Pulmonary lymph node (tissue), 1 donor: ENCODE results near the gene CST3.

DNA sequence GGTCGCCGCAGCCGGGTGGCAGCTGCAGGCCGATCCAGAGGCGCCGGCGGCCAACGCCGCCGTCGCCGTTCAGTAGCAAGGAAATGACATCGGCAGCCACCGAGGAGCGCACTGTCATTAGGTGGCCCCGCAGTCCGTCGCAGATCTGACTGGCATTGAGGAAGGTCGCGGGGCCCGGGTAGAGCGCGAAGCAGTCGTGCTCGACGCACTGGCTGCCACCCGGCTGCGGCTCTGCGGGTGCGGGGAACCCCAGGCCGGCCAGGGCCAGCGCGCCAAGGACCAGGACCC is 318 bp downstream of the THBD start:
- PRO-cap, result no peak

- PRO-cap, result no peak
Observed at GRCh38 chr20:23119543-23120168, 33.5 kb upstream of the CD93 start.

DNA sequence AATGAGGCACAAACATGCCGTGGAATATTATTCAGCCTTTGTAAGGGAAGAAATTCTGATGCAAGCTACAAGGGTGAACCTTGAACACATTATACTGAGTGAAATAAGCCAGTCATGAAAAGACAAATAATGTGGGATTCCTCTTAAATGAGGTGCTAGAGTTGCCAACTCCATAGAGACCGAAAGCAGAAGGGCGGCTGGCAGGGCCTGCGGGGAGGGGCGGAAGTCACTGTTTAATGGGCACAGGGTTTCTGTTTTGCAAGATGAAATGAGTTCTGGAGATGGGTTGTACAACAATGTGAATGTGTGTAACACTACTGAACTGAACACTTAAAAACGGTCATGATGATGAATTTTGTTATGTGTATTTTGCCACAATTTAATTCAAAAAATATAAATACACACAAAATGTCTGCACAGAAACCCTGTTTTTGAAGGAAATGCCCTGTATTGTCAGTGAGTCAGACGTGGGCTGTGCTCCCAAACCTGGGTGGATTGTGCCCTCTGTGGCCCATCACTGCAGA is 49.6 kb upstream of the CD93 start:
- PRO-cap, result no peak

GRCh38 chr20:23148729-23149996 is 63.0 kb upstream of the CD93 start:
- PRO-cap, result no peak

- PRO-cap, result no peak
Observed at GRCh38 chr20:23156034-23156482, 69.9 kb upstream of the CD93 start.

- PRO-cap, result no peak
Observed at GRCh38 chr20:23360878-23361378, 1.1 kb upstream of the GZF1 start.

DNA sequence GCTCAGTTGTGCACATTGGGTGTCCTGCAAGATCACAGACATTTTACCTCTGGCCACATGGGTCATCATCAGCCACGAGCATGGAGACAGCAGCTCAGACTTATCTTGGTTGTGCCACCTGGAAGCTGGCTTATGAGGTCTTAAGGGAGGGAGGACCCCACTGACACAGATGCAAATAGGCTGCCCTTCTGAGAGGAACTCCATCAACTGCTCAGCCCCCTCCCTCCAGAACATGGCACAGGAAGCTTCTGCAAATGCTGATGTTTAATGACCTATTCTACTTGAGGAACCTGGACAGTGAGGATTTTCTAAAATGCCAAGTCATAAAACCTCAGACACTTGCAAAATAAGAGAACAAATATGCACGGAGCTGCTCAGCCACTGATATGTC is 3.6 kb downstream of the CST9 start:
- PRO-cap, result no peak

DNA sequence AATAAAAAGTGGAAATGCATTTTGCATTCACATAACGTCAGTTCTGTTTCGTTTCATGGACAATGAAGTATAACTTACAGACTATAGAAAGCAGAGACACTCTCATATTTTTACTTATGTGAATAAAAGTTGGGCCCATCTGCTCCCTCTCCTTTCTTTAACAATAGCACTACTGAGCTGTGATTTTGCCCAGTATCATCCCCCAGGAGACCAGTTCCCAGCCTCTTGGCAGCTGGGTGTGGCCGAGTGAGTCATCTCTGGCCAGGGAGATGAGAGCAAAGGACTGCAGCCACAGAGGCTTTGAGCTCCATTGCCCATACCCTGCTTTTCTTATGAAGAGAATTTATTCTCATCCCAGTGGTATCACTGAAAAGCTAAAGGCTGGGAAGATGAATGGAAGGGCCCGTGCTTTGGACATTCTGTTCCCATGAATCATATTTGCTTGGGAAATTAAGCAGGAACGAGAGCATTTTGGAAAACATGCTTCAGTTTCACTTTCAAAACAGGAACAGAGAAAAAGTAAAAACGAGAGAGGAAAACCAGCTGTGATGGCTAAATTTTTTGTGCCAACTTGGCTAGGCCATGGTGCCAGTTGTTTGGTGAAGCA is 14.9 kb downstream of the CST3 start:
- PRO-cap, result no peak

DNA sequence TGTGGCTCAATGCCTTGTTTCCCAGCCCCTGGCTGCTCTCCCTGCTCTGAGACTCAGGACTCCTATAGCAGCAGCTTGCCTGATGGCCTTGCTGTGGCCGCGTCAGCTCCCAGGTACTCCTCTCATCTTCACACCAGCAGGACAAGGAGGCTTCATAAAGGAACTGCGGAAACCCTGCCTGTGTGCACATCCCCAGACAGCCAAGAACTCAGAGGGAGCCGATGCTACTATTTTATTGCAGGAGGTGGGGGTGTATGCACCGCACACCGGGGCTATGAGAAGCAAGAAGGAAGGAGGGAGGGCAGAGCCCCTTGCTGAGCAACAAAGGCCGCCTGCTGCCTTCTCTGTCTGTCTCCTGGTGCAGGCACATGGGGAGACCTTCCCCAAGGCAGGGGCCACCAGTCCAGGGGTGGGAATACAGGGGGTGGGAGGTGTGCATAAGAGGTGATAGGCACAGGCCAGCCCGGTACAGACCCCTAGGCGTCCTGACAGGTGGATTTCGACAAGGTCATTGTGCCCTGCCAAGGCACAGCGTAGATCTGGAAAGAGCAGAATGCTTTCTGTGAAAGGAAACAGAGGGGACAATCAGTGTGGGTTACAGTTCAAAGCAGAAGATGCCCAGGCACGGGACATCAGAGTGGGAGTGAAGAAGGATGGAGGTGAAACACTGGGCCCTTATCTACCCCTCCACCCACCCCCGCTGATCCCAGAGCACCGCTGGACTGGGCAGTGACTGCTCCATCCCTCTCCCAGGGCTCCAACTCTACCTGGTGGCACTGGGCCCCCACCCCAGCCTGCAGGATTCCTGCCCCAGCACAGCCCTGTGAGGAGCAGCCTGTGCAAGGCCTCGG is 4.1 kb downstream of the CST3 start:
- PRO-cap, result no peak

- PRO-cap, result no peak
Observed at GRCh38 chr20:23636337-23636985, 1.3 kb downstream of the CST3 start.

- PRO-cap, result unidirectional peak, minus-strand start at chr20:23637955
Observed at GRCh38 chr20:23636998-23638444, at the start of gene CST3. Gene CST3 (minus strand): TSS chr20:23637955.

- PRO-cap, result no peak
Observed at GRCh38 chr20:23873322-23874073, 6.0 kb downstream of the CST5 start.

DNA sequence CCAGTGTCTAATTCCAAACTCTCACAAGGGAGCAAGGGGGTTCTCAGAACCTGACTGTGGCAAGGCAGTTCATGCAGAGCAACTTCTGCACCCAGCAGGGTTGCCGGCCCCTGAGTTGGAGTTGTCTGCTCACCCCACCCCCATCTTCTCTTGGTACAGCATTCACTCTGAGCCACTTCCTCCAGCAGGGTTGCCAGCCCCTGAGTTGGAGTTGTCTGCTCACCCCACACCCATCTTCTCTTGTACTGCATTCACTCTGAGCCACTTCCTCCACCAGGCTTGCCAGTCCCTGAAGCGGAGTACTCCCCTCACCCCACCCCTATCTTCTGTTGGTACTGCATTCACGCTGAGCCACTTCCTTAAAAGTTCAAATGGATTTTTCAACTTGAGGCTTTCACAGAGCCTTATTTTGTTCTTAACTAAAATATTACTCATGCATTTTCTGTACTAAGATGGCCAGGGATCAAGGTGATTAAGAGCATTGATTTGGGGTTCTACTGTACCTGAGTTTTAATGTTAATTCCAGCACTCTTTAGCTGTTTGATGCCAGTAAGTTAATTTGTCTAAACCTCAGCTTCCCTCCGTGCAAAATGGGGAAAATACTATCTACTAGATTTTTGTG is 79.7 kb upstream of the SYNDIG1 start:
- PRO-cap, result no peak

GRCh38 chr20:24432123-24432447 is 37.3 kb upstream of the SYNDIG1 start:
- PRO-cap, result no peak

GRCh38 chr20:25012539-25013263 is 20.1 kb upstream of the APMAP start:
- PRO-cap, result no peak

- PRO-cap, result no peak
Observed at GRCh38 chr20:25065009-25065526, 7.1 kb upstream of the ACSS1 start.

GRCh38 chr20:25077029-25078206 is 4.5 kb downstream of the VSX1 start:
- PRO-cap, result no peak

GRCh38 chr20:25192077-25192392 is 3.5 kb upstream of the ENTPD6 start:
- PRO-cap, result no peak

DNA sequence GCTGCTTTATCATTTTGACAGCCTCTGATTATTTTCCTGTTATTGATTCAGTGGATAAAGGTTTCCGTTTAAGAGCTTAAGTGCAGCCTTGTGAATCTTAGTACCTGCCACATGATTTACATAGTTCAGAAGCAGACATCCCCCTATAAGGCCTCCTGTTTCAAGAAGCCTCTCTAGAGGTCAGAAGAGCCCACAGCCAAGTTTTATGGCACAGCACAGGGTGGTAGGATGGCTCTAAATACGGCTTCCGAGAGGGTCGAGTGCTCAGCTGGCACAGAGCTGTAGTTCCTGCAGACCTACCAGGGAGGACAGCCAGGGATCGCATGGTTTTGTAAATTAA is 17.6 kb upstream of the PYGB start:
- PRO-cap, result no peak

DNA sequence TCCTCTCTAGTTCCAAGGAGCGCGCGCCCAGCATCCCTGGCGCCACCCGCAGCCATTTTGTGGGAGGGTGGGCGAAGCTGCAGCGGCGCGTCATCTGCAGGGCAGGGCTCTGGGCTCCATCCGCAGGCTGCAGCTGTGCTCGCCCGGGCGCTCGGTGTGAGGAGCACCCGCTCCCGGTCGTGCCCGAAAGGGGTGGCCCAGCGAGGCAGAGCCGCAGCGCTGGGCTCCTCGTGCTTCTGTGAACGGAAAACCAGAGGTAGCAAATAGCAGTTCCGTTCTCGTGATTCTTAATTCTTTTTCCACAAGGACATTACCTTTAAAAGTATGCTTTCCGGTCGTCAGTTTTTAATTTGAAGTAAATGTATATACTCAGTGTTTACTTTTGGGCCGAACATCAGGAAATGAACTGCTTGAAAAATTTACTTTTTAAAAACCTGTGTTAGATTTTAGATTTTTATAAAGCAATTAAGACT is 344 bp upstream of the ABHD12 start:
- PRO-cap, result bidirectional peak, plus-strand start at position 60 of the sequence, minus-strand start outside the sequence